Type B pancreatic cell (in vitro differentiated cells): ENCODE results near the genes TFAP2B and GSTA4.

- PRO-cap = no peak
Observed at GRCh38 chr6:47016000-47016980, 25.8 kb downstream of the ADGRF1 start.

GRCh38 chr6:47061420-47062003 is 19.4 kb upstream of the ADGRF1 start:
- PRO-cap = no peak

DNA sequence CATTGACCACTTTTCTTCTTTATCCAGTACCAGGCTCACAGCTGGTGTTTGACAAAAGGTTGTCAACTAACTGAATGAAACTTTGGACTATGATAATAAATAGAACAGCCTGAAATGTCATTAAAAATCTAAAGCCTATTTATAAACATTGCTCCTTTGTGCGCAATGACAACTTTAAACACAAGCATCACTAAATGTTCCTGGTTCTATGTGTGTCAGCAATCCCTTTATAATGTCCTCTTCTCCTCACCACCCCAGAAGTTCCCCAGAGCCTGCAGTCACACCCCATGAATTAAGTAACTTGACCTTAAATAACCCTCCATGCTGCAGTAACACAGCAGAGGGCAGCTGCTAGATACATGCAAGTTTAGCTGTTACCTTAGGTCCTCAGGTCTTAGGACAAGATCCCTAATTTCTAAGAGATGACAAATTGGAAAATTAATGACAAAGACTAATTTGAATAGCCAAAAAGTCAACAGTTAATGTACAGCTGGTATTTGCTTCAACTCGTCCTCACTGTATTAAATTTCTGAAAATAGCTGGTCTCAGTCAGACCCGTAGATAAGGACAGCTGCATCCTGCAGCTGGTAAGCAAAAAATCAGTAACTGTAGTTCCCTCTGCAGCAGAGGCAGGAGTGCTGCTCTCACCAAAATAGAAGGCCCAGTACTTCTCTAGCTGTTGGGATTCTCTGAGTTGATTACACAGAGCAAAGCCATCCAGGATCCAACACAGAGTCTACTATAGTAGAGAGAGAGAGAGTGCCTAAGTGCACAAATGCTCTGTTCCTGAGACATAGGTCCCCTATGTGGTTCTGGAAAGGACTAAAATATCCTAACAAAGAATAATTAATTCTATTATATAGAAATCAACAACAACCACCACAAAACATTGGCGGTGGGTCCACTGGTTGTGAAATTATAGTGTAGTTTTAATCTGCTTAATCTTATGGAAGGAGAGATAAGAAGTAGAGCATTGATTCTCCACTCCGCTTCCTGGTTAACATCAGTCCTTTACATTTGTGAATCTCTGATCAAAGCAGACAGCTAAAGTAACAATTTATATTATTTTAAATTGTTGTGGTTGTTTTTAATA is 62.3 kb downstream of the TNFRSF21 start:
- PRO-cap = no peak

DNA sequence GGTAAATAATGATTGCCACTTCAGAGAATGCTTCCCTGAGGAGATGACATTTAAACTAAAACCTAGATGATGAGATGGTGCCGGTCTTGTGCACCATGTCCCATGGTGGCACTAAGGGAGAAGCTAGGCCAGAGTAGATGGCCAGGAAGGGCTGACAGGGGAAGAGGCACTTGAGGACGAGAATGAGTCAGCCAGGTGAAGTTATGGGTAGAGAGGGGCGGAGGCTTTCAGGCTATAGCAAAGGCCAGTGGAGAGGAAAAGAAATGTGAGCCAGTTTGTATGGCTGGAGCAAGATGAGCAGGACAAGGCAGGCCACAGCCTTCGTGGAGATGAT is 44.7 kb upstream of the ADGRF4 start:
- PRO-cap = no peak

DNA sequence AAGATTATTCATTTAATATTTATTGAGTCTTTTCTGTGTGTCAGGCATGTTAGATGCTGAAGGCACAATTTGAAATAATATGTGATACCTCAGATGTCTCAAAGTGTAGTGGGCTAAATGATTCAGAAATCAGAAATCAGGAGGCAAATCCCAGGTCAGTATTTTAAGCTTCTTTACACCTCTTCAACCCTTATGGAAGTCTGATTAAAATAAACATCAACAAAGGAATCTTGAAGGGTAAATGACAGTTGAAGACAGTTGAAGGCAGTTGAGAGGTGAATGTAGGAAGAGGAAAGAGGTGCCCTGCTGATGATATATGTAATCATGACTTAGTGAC is 4.9 kb downstream of the OPN5 start:
- PRO-cap = no peak

- PRO-cap = no peak
Observed at GRCh38 chr6:48715271-48715681, 604.3 kb upstream of the PTCHD4 start.

- PRO-cap = no peak
Observed at GRCh38 chr6:49500877-49501280, 1.2 kb downstream of the GLYATL3 start.

GRCh38 chr6:49551210-49552114 is 994 bp downstream of the C6orf141 start:
- PRO-cap = no peak

DNA sequence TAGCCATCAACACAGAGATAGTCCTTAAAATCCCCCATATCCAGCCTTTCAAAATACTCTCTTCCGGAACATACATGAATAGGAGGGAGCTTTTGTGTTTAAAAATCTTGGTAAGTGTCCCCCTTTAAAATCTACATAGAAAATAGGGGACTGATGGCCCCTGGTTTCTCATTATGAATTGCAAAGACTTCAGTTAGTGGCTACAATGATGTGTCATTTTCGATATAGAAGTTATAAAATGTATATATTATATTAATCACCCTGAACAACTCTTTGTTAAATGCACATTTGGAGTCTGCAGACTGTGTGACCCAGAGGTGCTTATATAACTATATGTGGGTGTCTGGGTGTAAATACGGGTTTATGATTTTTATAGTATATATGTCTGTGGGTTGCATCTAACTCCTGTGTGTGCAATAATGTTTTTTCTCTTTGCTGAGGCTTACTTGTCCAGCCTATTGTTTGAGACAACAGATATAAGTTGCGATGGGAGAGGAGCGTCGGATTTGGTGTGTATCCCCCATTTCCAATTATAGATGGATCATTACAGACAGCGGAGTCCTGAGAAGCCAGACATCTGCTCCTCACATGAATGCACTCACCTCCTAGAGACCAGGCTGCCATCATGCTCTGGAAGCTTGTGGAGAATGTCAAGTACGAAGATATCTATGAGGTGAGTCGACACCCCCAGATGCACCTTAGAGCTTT is at the start of gene TFAP2B:
Gene TFAP2B, plus strand, starts transcription at position 572 of the 708 bp plus-strand sequence.
- PRO-cap = no peak

DNA sequence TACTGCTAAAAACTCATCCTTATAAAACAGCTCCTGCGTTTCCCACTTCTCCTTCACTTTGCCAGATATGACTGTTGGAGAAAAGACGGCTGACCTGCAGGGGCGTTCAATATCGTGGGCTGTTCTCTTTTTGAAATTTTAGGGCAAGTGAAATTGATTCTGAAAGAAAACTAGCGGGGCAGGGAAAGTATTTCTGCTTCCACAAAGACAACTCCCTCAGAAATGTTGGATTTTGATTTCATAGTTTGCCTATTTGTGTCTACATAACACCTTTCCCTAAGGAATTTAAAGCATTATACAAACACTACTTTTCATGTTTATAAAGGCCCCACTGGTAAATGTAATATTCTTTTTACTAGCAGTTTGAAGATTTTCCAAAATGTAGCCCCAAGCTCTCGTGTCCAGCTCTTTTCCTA is 206.9 kb downstream of the TFAP2B start:
- PRO-cap = no peak

GRCh38 chr6:51494847-51495675 is 592.4 kb downstream of the PKHD1 start:
- PRO-cap = no peak

GRCh38 chr6:51855308-51855818 is 232.1 kb downstream of the PKHD1 start:
- PRO-cap = no peak

- PRO-cap = no peak
Observed at GRCh38 chr6:52244530-52244817, 174 bp upstream of the IL17F start.

DNA sequence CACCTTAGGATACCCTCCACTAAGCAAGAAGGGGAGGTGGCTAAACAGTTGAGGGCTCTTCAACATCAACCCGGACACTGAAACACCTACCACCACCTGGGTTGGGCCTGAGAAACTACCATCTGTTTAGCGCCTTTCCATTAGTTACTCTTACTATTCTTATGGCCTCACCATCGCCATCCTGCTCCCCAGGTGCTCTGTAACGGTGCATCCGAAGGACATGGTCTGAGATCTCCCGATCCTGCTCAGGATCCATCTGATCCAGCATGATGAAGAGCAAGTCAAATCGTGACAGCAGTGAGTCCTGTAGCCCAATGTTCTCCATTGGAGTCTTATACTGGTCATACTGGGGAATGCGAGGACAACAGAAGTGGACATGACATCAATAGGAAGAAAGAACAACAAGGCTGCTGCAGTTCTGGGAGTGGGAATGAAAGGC is 11.0 kb downstream of the MCM3 start:
- PRO-cap = no peak

GRCh38 chr6:52333625-52334254 is 28.2 kb upstream of the PAQR8 start:
- PRO-cap = no peak

DNA sequence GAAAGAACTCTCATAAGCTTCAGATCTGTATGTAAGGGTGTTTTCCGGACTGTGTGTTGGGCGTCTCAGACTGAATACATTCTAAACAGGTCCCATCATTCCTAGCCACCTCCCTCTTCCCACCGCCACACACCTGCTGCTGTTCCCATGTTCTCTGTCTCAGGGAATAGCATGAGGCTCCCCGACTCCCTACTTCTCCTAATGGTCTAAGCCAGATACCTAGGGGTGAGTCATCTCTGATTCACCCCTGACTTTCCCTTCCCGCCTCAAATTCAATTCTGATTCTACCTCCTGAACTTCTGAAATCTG is 1.5 kb downstream of the TMEM14A start:
- PRO-cap = no peak

DNA sequence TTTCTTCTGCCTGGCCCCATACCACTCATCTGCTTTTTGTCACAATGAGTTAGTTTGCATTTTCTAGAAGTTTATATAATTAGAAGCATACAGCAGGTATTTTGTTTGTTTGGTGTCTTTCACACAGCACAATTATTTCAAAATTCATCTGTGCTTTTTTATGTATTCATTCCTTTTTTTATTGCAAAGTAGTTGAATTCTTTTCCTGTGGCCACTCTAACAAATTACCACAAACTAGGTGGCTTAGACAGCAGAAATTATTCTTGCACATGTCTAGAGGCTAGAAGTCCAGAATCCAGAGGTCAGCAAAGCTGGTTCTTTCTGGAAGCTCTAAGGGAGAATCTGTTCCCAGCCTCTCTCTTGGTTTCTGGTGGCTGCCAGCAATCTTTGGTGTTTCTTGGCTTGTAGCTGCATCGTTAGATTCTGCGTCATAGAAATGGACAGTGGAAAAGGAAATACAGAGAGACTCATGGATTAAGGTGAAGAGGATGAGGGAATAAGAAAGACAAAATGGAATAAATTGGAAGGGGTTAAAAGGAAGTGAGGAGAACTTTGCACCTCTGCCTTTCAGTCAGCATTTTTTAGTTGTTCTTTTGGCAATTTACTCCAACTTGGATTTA is 39.3 kb downstream of the GSTA2 start:
- PRO-cap = no peak

DNA sequence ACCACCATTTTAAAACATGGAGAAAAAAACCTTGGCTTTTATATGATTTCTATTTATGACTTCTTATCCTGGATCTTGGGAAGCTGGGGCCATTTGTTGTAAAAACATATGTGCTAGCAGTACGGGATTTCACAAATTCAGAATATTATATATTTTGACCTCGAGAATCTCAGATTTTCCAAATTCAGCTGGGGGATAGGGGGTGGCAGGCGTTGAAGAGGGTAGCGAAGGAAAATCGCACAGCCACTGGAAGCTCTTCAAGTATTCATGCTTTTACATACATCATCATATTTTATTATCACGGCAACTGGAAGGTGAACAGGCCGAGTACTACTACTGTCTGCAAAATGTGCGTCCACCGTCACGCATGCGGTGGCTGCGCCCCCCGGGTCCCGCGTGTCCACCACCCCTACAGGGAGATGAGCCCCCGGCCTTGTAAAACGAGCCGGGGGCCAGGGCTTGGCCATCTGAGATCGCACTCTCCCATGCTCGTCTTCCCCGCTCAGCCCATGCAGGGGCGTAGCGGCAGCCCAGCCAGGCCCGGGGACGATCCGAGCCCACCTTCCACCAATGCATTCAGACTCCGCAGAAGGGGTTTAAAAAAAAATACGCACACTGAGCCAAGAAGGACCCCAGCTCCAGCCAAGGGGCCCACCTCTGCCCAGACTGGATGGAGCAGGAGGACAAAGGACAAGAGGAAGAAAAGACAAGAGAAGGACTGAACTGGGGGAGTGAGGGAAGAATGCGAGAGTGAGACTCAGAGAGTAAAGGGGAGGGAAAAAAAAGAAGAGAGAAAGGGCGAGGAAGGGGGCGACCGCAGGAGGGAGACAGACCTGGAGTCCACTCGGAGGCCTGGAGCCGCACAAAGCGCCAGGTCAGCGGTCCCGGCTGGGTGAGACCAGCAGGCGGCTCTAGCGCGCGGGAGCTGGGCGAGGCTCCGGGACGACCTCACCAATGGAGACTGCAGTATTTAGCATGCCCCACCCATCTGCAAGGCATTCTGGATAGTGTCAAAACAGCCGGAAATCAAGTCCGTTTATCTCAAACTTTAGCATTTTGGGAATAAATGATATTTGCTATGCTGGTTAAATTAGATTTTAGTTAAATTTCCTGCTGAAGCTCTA is at the start of gene GSTA4:
Gene GSTA4, minus strand, starts transcription at position 869 of the 1,124 bp plus-strand sequence.
- PRO-cap = bidirectional peak, plus-strand start outside the sequence, minus-strand start at position 864 of the sequence

GRCh38 chr6:53062194-53062861 is 704 bp upstream of the CILK1 start:
- PRO-cap = no peak

GRCh38 chr6:53066206-53066737 is 1.1 kb downstream of the FBXO9 start:
- PRO-cap = unidirectional peak, minus-strand start at chr6:53066384